Metastatic Lung Carcinoma in the Adrenal Gland (tissue), 1 donor: ENCODE measurements around the gene DOCK9.

- PRO-cap, result no peak
Measured at GRCh38 chr13:97246639-97246957, 24.5 kb downstream of the MBNL2 start.

GRCh38 chr13:97339086-97340023 is 94.6 kb upstream of the RAP2A start:
- PRO-cap, result no peak

DNA sequence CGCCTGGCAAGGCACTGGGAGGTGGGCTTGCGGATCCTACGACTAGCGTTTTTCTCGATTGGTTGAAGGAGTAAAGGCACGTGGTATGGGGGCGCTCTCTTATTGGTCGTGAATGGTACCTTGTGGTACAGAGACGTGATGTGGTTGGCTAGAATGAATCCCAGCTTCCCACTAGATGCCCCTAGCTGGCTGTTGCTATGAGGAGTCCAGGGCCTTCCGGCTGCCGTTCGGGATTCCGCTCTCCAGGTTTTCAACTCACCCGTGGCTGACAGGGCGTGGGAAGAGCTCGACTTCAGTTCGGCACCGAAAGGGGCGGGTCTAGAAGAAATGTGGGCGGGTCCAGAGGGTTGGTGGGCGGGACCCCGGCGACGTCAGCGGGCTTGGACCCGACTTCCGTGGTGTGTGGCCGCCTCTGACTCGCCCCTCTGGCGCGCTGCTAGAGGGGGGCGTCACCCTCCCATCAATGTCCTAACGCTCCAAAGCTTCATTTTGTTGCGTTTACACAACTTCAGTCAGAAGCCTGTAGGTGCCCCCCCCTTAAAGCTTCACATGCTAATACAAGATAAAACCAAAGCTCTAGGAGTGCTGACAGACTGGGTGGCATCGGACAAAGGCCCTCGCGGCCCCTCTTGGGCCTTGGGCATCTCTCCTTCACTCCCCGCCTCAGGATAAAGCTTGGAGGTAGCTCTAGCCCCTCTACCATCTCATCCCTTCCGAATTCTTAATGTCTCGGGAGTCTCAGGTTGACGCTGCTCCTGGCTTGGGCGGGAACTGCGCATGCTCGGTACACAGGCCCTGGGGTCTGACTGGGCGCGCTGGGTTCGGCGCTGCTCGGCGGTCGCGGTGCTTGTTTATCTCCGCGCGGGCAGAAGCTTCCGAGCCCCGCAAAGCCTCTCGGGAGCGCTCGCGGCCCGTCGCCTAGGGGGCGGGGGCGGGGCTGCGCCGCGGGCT is 619 bp upstream of the RAP2A start:
- PRO-cap, result bidirectional peak, plus-strand start at position 192 of the sequence, minus-strand start outside the sequence; unidirectional peak, plus-strand start at position 389 of the sequence; bidirectional peak, plus-strand start outside the sequence, minus-strand start at position 845 of the sequence

DNA sequence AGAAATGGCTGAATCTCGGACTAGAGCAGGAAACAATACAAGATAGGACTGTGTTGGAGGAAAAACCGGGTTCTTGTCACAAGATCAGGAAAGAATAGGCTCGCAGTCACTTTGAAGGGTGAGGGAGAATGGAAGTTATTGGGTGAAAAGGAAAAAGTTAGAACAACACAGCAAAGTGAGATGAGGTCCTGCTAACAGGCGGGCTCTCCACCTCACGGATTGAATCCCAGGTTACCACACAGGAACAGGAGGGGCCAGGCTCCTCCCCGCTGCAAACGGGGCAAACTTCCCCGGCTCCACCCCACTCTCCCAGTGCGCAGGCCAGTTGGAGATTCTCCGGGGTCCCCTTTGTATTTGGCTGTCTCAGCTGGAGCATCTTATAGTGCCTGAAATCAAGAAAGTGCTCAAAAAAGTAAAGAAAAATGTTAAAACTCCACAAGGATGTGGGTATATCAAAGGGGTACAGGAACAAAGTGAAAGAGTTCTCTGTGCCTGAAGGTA is 78.3 kb upstream of the IPO5 start:
- PRO-cap, result no peak

GRCh38 chr13:97967942-97968288 is 14.4 kb downstream of the IPO5 start:
- PRO-cap, result no peak

- PRO-cap, result no peak
Measured at GRCh38 chr13:98026317-98027095, 73.0 kb downstream of the IPO5 start.

- PRO-cap, result no peak
Measured at GRCh38 chr13:98144344-98144689, 1.4 kb downstream of the FARP1 start.

- PRO-cap, result no peak
Measured at GRCh38 chr13:98200089-98200782, 23.2 kb upstream of the RNF113B start.

- PRO-cap, result no peak
Measured at GRCh38 chr13:98272423-98273441, 95.7 kb upstream of the RNF113B start.

- PRO-cap, result no peak
Measured at GRCh38 chr13:98285928-98286524, 109.0 kb upstream of the RNF113B start.

DNA sequence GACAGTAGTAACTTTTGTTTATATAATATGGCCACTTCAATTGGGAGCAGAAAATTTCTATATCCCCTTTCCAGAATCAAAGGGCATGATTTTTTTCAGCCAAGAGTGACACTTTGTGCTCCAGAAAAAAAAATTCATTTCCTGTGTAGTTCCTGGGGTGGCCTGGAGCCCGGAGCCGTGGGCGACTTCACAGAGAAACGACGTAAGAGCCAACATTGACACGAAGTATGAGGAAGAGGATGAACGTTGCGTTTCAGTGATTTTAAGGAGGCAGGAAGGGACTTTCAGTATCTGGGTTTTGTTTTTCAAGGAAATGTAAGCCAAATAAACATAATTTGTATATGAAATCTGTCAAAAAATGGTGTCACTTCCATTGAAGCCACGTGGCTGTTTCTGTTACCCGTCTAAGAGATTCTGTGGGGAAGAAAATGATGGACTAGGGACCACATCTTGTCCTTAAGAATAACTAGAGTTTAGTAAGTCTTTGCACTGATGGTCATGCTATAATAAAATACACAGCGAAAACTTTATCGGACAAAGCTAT is 187.5 kb downstream of the STK24 start:
- PRO-cap, result no peak

- PRO-cap, result no peak
Measured at GRCh38 chr13:98503754-98504298, 73.1 kb downstream of the STK24 start.

GRCh38 chr13:98509621-98510113 is 67.2 kb downstream of the STK24 start:
- PRO-cap, result no peak

DNA sequence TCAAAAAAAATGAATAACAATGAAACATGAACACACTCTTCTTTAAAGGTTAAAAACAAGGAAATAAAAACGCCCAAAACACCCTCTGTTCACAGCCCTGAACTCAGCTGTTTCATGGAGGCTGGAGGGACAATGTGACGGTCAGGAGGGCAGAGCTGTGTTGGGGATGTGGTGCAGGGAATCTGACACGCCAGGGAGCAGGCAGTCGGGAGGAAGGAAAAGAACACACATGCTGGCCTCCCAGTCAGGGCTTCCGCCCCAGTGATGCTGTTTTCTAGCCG is 10.8 kb downstream of the STK24 start:
- PRO-cap, result no peak

GRCh38 chr13:98761339-98761575 is 8.8 kb upstream of the SLC15A1 start:
- PRO-cap, result no peak

DNA sequence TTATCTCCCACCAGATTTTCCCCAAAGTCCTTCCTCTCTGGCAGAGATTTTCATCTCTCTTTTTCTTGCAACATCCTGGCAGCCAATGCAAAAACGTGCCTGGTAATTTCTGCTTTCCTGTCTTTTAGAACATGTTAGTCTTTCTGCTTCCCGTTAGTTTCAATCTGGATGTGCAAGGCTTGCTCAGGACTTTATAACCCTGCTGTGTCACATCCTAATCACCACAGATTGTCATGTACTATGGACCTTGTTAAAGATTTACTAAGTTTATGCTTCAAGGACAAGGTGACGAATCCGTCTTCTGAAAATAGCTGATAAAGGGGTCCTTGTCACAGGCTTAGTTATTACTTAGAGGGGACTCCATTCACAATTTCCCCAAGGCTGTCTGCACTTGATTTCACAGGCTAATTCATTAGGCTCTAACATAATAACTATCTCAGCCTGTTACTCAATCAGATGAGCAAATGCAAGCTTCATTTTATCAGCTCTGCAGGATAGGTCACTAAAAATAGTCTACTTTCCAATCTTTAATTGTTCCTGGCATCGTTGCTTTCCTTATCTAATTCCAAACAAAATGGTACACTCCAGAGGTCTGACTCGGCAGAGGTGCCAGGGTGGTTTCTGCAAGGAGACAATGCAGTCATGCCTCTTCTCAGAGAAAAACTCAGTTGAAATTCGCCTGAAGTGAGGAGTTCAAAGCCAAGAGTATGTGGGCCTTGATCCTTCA is 69.6 kb upstream of the SLC15A1 start:
- PRO-cap, result no peak

DNA sequence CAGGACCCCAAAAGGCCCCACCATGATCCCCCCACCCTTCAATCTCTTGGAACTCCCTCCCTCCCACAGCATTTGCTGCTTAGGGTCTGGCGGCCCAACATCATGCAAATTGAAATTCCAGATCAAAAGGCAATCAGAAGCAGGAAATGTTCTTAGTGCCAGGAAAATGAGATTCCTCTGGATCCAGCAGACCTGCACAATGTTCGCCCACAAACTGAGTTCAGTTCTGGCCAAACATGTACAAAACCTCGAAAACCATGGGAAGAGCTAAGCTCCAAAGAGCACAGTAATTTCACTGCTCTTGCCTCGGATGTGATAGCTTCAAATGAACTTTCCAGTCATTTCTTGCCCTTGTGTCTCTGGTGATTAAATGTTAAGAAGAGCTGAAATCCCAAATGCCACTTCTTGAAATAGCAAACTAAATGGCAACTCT is 14.7 kb downstream of the DOCK9 start:
- PRO-cap, result no peak

DNA sequence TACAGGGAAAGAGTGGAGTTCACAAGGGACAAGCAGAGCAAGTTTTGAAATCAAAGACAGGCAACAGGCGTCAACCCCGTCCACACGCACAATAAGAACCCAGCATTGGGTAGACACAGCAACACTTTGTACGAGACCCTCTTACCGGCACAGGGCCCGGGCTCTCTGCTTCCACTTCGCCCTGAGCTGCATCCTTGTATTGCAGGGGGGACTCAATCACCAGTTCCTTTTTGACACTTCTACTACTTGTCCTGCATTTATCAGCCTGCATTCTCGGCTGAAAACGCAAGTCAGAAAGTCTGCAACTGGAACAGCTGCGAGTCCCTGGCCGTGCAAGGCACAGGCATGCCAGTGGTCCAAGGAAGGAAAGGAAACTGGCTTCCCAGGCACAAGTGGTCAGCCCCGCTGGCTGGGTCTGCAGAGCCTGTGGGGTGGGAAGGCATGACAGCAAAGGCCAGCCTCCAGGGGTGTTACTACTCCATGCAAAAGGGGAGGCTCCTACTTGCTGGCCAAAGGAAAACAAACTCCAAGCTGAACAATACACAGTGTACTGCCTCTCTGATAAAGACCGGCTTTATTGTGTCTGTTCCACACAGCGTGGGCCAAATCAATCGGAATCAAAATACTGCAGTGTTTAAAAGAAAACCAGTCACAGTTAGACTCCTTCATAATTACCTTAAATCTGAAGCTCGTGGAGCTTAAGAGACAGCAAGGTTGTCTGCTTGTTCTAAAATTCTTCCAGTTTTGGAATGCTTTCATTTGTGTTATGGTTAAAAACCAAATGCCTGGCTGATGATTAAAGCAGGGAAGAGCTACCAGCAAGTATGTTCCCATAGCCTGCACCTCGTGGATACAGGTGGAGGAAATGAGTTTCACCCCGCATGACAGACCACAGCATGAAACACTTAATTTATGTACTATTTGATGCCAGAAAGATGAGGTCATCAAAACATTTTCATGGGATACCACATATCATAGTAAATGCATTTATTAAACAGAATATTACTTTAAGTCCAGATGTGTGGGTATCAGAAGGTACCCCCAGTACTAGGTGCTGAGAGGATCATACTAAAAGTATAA is at the start of gene DOCK9:
DOCK9 (minus strand) TSS at position 426 of the 1,080 bp plus-strand sequence.
- PRO-cap, result no peak

GRCh38 chr13:98988688-98989626 is 11.1 kb upstream of the DOCK9 start:
- PRO-cap, result no peak

DNA sequence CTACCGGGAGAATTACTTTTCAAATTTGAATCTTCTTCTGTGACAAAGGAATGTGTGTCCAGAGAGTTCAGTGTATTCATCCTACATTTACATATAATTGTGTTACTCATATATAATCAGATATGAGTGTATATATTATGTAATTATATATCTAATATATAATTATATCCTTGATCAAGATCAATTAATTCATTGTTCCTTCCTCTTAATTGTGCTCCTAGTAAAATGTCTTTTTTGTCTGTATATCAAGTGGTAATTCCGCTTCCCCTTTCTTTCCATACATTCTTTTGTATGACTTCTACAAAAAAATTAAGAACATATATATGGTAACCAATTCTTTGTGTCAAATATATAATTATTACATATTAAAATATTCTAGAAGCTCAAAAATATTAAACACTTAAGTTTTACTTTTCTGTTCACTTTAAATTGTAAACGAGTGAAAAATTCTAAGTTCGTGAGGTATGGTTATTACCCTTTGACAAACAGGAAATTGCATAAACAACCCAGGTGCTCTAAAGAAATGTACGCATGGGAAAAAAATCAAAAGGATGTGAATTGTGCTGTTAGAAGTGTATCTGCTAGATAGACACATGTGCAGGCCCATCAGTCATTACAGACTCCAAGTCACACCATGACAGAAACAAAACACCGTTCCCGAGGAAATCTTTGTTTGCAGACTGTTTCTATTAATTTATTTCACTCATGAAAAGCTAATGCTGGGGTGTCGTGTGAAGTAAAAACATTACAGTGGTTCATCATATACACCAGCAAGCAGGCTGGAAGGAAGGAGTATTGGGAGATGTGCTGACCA is 16.9 kb upstream of the DOCK9 start:
- PRO-cap, result no peak